Metastatic Lung Carcinoma in the Adrenal Gland (tissue), 1 donor: ENCODE measurements around a stretch of chr17.

GRCh38 chr17:50561921-50562691, 1.6 kb downstream of the CACNA1G start:
- PRO-cap: no peak

DNA sequence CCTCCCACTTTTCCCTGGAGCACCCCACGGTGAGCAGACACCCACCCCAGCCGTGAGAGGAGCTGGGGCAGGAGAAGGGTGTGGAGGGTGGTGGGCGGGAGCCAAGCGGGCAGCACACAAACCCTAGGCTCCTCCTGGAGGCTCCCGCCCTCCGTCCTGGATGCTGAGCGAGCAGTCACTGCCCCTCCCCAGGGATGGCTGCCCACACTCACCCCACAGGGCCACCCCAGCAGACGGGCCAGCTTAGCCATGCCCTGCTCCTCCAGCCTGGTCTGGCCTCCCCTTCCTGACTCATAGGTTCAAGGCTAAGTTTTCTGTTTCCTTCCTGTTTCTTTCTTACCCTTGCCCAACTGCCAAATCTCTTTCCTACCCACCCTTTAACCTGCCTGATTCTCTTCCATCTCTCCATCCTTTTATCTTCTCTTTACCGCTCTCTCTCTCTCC, 15.7 kb upstream of the ABCC3 start:
- PRO-cap: no peak

DNA sequence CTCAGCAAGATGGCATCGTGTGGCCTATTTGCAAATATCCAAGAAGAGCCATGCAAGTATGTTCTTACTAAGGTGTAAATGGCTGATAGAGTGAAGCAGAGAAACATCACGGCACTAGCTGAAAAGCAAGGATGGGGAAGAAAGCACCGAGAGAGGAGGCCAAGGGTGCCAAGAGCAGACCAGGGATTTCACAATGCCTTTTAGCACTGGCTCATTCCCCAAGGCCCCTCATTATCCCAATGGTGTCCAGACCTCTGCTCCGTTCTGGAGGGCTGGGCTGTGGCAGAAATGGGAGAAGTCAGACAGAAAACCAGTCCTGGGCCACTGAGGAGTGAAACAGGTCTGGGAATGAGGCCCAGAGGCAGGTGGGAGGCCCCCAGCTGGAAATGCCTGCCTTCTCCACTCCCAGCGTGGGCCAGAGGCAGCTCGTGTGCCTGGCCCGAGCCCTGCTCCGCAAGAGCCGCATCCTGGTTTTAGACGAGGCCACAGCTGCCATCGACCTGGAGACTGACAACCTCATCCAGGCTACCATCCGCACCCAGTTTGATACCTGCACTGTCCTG, 20.5 kb downstream of the ANKRD40 start:
- PRO-cap: no peak

GRCh38 chr17:50721034-50721552, 1.7 kb downstream of the LUC7L3 start:
- PRO-cap: no peak

GRCh38 chr17:50807391-50807998, 27.9 kb upstream of the WFIKKN2 start:
- PRO-cap: no peak

DNA sequence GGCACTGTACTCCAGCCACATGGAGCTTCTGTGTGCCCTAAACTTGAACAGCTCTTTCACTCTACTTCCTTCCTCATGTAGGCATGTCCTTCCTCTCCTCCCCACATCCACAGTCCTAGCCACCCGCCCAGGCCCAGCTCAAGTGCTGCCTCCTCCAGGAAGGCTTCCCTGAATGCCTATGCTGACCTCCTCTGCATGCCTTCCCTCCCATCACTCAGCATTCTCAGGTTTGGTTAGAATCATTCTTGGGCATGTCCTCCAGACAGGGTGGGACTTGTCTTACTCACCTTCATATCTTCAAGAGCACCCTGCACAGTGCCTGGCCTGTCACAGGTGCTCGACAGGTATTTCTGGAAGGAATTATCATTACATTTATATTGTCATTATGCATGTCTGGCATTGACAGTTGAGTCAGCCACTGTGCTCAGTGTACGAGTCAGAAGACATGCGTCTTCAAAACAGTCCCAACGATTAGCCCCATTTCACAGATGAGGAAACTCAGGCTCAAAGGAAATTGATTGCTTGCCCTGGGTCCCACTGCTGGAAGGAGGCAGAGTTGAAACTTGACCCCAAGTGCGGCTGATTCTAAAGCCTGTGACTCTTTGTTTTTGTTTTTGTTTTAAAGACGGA, 42.2 kb upstream of the TOB1 start:
- PRO-cap: no peak

GRCh38 chr17:50908841-50909748, 42.9 kb upstream of the TOB1 start:
- PRO-cap: bidirectional peak, plus-strand start at chr17:50909521, minus-strand start at chr17:50909358

- PRO-cap: no peak
Measured at GRCh38 chr17:50917154-50917869, 51.2 kb upstream of the TOB1 start.

GRCh38 chr17:50947997-50948588, 81.9 kb upstream of the TOB1 start:
- PRO-cap: unidirectional peak, plus-strand start at chr17:50948469

- PRO-cap: no peak
Measured at GRCh38 chr17:50951966-50952196, 85.7 kb upstream of the TOB1 start.

DNA sequence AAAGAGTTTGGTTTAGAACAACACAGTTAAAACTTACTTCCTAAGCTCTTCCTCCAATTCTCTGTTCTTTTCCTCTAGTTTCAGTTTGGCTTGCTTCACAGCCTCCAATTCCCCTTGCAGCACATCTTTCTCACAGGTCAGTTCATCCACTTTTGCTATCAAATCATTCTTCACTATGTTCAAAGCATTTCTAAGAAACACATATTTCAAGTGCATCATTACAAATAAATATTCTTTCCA, 114.7 kb downstream of the SPAG9 start:
- PRO-cap: no peak

DNA sequence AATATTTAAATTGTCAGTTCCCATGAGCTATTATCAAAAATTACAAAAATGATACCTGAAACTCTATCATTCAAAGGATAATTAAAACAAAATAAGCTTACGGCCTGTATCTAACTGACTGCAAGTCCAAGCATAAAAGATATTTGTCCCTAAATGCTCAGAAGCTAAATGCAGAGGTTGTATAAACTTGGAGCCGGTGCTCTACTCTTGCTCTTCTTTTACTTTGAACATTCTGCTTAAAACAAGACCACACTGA, 74.7 kb downstream of the SPAG9 start:
- PRO-cap: no peak

GRCh38 chr17:51103010-51103612, 17.6 kb downstream of the SPAG9 start:
- PRO-cap: no peak

- PRO-cap: bidirectional peak, plus-strand start at chr17:51120983, minus-strand start at chr17:51120865
Measured at GRCh38 chr17:51120927-51121579, 385 bp upstream of the SPAG9 start.

- PRO-cap: no peak
Measured at GRCh38 chr17:52170491-52170690, 11.9 kb upstream of the CA10 start.

DNA sequence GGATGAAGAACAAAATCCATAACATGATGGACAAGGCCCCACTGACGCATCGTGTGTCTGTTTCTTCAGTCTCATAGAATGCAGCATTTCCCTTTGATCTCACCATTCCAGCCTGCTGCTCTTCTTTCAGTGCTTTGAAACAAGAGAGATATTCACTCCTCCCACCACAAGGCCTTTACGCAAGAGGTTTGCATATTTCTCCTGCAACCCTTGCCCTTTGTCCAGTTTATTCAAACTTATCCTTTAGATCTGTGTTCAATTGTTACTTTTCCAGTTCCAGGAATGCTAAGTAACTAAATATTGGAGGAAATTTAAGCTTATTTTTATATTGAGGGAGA, 101.8 kb downstream of the KIF2B start:
- PRO-cap: no peak

DNA sequence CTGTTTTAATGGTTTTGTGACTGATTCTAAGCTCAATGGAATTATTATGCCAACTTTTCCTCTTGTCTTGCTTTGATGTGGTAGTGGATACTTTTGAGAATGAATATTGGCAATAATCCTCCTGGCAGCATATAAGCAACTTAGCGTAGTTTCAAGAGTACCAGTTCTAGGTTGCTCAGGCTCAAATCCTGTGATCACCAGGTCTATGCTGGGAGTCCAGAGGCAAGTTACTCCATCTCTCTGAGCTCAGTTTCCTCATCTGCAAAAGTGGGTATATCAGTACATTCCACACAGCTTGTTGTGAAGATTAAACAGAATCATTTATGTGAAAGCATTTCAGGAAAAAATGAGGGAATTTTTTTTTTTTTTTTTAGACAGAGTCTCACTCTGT, 480.2 kb downstream of the KIF2B start:
- PRO-cap: no peak

GRCh38 chr17:54740703-54741246, 159.9 kb upstream of the TOM1L1 start:
- PRO-cap: no peak

DNA sequence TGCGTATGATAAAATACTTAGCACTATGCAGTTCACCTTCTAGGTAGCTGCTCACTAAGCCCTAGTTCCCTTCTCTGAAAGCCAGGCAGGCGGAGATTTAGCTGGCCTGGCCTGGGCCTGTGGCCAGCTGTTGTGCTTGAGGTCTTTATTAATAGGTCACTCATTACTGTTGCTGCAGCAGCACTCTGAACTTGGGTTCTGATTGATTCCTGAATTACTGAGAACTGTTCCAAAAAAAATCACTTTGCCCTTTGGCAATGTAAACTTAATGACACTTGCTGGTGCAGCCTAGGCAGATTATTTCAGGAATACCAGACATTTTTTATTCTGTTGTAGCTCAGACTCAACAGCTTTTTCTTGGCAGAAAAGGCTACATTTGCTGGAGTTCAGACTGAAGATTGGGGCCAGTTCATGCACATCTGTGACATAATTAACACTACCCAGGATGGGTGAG, 2.7 kb downstream of the TOM1L1 start:
- PRO-cap: no peak

DNA sequence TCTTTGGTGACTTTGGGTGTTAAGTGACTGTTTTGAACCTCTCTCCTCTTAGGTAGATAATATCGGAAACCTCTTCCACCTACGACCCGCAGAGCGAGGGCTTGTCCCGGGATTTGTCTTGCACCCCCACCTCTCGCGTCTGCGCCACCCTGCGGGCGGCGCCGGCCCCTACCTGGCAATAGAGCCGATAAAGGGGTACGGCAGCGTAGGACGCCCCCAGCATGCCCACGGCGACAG, 427 bp downstream of the COX11 start:
- PRO-cap: no peak